ENCODE measurements around a stretch of chr21.

GRCh38 chr21:8987945-8989301, 1533.0 kb upstream of the TPTE start:
- PRO-cap, result no peak

- PRO-cap, result no peak
These were observed 1531.9 kb upstream of the TPTE start for GRCh38 chr21:8989302-8990067.

DNA sequence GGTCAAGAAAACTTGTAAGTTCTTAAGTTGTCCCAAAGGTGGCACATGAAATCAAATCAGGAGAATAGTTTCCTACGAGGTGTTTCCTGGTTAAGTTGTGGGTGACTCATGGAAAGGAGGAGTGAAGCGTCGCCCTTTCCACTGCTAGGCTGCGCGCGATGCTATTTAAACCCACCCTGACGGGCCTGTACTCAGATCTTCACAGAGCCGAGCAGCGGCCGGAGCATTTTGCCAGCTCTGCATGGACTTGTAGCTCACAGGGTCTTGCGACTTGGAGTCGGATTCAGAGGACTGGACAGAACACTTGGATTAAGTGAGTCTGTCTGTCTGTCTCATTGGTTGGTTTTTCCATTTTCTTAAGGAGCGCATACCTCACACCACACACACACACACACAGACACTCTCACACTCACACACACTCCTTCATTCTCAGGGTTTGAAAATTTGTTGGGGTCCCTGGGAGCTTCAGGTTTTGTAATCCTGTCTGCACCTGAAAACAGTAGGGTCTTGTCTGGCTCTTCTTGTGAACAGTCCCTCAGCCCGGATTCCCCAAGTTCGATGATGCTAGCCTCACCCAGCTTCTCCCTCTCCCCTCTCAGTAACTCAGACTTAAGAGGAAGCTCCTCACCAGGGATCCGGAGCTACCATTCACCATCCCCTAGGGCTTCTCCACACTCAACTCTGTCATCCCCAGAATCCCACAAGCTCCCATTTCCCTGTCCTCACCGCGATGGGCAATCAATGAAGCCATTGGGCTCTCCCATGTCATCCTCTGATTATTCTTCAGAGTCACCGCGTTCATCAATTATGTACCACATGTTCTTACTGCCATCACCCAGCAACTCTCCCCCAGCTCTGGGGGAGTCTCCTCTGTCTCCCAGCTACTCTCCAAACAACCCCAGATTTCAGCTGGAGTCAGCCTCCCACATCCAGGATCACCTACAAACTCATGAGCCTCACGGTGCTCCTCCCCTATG, 1531.0 kb upstream of the TPTE start:
- PRO-cap, result no peak

DNA sequence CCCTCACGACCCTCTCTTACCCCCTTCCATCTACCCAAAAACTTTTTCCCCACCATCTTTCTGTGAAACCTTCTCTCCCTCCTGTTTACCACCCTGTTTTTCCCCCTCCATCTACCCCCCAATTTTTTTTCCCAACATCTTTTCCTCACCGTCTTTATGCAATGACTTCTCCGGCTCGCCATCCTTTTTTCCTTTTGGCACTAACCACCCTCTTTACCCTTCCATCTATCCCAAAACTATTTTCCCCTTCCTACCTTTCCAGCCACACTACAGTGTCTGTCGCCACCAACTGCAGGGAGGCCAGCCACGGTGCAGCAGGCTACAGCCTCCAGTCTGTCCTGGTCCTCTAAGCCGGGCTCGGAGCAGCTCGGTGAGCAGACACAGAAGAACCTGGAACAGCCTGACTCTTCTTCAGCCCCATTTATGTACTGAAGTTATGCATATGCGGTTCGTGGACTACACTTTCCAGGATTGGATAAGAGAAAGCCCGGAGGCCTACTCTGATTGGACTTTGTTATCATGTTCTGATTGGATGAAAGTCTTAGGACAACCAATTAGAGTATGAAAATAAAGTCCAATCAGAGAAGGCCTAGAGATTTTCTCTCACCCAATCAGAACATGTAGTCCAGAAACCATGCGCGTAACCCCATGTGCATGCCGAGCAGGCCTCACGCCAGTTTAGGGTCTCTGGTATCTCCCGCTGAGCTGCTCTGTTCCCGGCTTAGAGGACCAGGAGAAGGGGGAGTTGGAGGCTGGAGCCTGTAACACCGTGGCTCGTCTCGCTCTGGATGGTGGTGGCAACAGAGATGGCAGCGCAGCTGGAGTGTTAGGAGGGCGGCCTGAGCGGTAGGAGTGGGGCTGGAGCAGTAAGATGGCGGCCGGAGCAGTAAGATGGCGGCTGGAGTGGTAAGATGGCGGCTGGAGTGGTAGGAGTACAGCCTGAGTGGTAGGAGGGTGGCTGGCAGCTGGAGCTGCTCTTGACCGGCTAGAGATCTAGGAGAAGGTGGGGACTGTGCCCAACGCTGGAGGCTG, 108.2 kb upstream of the TPTE start:
- PRO-cap, result no peak

DNA sequence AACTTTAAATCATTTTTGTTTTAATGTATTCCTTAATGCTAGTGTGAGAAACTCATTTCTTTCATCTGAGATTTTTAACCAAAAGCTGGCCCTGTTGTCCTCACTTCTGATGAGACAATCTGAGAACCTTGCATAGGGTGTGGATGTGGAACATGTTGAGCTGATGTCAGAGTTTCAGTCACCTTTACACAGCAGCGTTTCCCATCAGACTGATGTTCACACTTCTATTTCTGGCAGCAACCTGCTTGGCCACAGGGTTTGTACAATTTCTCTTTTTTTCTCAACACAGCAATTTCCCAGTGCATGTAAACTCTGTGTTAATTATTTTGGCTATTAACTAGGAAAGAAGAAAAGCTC, 70.4 kb upstream of the HSPA13 start:
- PRO-cap, result no peak

GRCh38 chr21:14517716-14518783, 28.1 kb downstream of the SAMSN1 start:
- PRO-cap, result no peak

DNA sequence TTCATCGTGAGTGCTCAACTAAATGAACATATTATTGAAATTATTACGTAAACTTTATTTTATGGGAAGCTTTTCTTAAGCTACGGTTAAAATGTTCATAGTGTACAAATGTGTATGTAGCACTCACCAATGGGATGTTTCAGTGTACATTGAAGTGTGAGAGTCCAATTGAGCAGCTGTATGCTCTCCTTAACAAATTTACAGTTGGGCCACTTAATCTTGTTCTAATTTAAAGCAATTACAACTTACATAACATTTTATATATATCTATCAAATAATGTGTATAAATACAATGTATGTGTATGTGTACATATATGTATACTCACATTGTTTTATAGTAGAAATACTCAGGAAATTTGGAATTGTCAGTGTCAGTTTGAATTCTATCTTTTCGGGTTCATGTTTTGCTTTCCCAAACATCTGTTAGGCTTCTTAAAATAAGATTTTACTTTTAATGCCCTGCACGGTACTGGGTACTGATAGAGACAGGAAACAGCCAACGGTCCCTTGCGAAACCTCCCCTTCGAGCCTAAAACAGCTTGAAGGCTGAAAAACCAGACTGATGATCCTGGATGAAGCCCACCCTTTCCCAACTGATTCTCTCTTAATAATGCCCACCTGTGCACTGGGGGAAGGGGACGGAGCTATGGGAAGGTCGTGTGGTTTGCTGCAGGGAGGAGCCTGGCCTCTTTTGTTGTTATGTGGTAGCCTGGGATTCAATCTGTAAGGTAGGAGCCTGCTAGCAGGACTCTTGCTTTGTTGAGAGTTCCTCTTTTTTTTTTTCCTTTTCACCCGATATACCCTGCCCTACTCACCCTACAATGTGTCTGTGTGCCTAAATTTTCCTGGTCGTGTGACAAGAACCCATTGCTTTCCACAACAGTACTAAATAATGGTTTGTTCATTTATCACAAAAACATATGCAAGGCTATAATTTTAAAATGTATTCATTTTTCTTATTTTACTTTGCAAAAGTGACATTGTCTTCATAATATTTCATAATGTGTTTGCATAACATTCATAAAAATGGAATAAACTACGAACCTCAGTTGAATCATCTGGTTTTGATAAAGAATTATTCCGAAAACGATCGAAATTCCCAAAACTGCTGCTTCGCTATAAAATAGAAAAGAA, 25.6 kb downstream of the SAMSN1 start:
- PRO-cap, result bidirectional peak, plus-strand start at position 532 of the sequence, minus-strand start at position 612 of the sequence; bidirectional peak, plus-strand start at position 824 of the sequence, minus-strand start at position 759 of the sequence

GRCh38 chr21:14965706-14966854, 98.7 kb downstream of the NRIP1 start:
- PRO-cap, result no peak

- PRO-cap, result no peak
These were observed 19.0 kb downstream of the NRIP1 start for GRCh38 chr21:15045633-15046464.

DNA sequence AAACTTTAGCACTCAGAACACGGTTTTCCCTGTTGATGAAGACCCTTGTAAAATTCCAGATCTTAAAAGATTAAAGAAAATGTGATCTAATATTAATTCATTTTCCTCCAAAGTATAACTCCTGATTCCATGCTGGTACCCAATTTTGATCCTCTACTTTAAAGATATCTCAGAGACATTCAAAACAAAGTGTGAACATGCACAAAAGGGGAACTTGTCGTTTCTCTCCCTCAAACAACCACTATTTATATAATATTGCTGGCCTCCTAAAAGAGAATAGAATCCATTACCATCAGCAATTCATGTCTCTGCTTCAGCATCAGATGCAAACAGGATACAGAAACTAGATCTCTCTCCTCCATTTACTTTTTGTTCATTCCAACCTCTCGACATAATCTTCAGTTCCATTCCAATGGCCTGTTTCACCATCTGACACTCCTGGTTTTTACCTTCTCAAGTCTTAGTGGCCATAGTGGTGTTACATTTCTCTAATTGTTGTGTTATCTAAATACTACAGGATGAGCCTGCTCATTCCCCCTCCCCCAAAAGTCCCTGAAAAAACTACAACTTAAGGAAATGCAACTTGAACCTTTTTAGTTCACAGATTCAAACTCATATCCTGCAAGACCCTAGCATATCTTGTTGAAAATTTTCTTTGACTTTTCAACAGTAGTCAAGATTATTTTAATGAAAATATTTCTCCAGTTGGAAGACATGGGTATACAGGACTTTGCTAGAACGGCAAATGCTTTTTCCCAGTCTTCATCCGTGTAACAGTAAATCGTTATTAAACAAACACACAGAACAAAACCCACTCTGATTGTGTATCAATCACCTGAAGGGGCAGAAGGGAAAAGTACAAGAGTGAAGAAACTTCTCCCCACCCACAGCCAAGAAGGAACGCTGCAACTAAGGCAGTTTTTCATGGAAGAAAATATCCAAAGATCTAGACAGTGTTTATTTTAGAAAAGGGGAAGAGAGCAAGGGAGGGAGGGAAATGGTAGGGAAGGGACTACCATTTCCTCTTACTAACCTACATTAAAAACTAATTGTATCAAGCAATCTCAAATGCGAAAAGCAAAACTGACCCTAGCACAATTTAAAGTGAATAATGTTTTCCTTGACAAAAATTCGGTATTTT, 3.9 kb downstream of the NRIP1 start:
- PRO-cap, result bidirectional peak, plus-strand start at position 596 of the sequence, minus-strand start at position 219 of the sequence

DNA sequence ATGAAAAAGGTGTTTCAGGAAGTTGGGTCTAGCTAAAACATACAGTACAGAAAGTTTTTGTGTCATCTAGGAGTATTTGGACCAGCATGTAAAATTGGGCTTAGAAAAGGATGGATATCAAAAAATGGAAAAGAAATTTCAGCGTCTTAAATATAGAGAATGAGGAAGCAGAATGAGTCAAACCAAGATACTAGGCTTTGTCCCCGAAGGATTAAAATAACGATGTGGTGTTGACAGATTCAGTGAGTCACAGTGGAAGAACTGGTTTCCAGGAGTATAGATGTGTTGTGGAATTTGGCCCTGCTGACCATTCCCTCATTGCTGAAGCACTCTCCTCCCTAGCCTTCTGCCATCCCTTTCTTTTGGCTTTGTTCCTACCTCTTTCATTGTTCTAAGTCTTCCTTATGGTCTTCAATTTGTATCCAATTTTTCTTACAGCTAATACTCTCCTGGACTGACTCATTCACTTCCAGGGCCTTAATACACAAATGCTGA, 23.1 kb upstream of the USP25 start:
- PRO-cap, result no peak

GRCh38 chr21:15730816-15731215, 1.0 kb downstream of the USP25 start:
- PRO-cap, result no peak

GRCh38 chr21:16070195-16070703, 340.5 kb downstream of the USP25 start:
- PRO-cap, result no peak

- PRO-cap, result no peak
These were observed 574.9 kb downstream of the USP25 start for GRCh38 chr21:16304575-16305088.

GRCh38 chr21:16419957-16420783, 690.4 kb downstream of the USP25 start:
- PRO-cap, result no peak

DNA sequence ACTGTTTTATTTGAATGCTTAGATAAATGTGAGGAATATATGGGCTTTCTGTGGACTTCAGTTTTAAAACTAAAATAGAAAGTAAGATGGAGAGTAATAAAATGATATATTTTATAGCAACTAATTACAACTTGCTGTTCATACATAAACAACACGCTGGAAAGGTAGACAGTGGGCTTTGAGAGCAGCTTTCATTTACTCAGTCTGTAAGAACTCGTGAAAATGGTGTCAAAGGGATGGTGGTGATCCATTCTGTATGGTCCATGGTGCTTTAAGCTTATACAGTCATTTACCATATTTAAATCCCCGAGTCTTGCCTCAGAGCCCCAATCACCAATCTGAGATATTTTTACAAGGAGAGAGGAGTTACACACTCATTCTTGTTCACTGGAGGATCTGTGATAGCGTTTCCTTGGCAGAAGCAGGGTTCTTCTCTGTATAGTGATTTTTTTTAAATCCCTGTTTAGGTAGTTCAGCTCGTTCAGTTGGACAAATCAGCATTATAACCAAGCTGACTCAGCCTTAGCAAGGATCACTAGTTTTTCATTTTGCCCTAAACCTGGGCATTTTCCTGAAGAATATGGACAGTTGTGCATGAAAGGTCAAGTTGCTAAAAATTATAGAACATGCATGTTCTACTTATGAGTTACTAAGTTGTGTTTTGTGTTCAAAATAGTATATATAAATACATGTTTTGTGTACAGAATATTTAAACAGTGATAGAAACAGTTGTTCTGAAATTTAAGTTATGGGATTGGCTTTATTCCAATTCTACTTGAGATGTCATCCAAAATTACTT, 694.6 kb downstream of the USP25 start:
- PRO-cap, result no peak

- PRO-cap, result no peak
These were observed 858.3 kb downstream of the USP25 start for GRCh38 chr21:16587785-16588874.

- PRO-cap, result no peak
These were observed 442.0 kb upstream of the CXADR start for GRCh38 chr21:17070779-17071216.

GRCh38 chr21:17611836-17612010, 978 bp downstream of the BTG3 start:
- PRO-cap, result no peak

- PRO-cap, result bidirectional peak, plus-strand start at chr21:17819689, minus-strand start at chr21:17819356
These were observed 367 bp upstream of the C21orf91 start for GRCh38 chr21:17819539-17819907.

Measured in REH cell (cell line).